Measurements from ENCODE around the gene WFDC1.

GRCh38 chr16:82652306-82652876, 25.6 kb downstream of the CDH13 start:
- PRO-cap, 2 experiments = no peak in any of the 2 experiments

GRCh38 chr16:82655235-82655805, 28.6 kb downstream of the CDH13 start:
- PRO-cap, 2 experiments = peak in 1 of 2 experiments; most common plus-strand start chr16:82655632 (in 1)

DNA sequence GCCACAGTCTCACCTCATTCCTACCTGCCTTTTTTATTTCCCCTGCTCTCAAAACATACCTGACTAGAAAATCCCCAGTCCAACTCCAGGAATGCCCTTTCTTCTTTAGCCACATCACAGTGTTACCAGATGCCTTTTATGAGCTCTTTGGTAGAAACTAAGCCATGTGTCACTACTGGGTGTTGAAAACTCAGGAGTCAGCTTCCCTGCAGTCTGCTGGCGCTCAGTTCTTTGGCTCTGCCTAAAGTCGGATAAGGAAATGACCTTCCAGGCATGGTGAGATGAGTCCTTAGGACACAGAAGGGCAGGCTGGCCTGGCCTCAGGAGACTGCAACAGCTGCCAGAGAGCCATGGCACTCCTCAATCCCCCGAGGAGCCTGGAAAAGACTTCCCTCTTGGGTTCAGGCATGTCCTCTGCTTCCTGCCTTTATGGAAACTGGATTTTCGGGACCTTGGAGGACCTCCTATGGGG, 89.1 kb downstream of the CDH13 start:
- PRO-cap, 2 experiments = no peak in any of the 2 experiments

DNA sequence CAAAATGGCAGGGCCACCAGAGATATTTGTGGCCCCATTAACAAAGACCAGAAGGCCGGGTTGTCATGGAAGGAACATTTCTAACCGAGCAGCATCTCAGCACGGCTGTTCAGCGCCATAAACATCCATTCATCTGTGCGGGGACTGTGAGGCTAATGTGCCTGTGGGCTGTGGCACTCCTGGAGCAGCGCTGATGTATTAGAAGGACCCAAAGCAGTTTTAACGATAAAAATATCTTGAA, 31.7 kb downstream of the SLC38A8 start:
- PRO-cap, 2 experiments = peak in 2 of 2 experiments; most common plus-strand start position 137 of the sequence (in 2)

- PRO-cap, 2 experiments = no peak in any of the 2 experiments
These were observed 32.2 kb upstream of the SLC38A8 start for GRCh38 chr16:84074786-84075297.

DNA sequence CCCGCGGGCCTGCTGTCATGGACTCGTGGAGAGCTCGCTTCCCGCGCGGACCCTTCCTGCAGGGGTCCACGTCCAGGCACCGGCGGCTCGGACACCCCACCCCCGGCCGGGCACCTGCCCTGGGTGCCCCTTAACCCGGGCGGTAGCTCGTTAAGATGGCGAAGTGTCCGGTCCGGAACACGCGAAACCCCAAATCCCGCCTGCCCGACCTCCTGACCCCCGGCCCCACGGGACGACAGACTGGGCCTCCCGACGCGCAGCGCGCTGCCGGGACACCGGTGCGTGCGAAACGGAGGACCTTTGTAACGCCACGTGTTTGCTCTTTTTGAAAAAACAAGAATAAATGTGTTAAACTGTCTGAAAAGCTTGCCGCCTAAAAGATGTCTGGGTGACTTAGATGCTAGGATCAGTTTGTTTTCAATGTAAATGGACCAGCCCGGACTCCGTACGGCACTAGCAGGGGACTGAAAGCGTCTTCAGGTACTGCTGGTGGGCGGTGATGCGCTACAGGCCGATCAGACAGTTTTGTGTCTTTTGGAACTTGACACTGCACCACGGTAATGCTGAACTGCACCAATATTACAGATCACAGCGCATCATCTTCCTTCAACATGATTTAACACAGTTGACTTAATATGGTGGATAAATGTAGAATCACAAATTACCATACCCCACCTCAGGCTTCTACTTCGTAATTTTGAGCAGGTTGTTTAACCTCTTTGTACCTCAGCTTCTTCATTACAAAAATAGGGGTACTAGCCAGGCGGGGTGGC, 637 bp upstream of the MBTPS1 start:
- PRO-cap, 2 experiments = no peak in any of the 2 experiments

GRCh38 chr16:84180206-84181143, 6.4 kb downstream of the TAF1C start:
- PRO-cap, 2 experiments = no peak in any of the 2 experiments

GRCh38 chr16:84184727-84185776, 1.8 kb downstream of the TAF1C start:
- PRO-cap, 2 experiments = no peak in any of the 2 experiments

GRCh38 chr16:84294261-84295139, at the start of gene WFDC1:
Gene WFDC1 (plus strand): TSS chr16:84294878.
- PRO-cap, 2 experiments = no peak in any of the 2 experiments

DNA sequence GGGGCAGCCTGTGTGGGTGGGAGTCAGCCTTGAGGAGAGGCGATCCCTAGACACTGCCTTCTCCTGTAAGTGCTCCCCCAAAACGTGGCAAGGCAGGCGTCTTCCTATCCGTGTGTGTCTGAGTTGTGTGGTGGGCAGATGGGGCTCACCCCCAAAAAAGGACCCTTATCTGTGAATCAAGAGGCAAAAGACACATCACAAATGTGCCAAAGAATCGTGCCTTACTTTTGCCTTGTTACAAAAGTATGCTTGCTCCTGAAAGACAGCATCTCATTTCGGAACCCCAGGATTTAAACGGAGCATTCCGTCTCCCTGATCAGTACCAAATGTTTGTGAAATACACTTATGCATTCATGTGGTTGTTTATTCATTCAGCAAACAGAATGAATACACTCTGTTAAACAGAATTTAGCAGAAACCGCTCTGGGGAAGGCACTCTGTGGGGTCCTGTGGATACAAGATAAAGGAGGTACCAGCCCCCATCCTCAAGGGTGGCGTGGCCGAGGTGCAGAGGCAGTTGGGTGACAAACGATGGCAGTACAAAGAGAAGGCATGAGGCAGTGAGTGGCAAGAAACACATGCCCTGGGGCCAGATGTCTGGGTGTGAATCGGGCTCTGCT, 572 bp downstream of the WFDC1 start:
- PRO-cap, 2 experiments = no peak in any of the 2 experiments

DNA sequence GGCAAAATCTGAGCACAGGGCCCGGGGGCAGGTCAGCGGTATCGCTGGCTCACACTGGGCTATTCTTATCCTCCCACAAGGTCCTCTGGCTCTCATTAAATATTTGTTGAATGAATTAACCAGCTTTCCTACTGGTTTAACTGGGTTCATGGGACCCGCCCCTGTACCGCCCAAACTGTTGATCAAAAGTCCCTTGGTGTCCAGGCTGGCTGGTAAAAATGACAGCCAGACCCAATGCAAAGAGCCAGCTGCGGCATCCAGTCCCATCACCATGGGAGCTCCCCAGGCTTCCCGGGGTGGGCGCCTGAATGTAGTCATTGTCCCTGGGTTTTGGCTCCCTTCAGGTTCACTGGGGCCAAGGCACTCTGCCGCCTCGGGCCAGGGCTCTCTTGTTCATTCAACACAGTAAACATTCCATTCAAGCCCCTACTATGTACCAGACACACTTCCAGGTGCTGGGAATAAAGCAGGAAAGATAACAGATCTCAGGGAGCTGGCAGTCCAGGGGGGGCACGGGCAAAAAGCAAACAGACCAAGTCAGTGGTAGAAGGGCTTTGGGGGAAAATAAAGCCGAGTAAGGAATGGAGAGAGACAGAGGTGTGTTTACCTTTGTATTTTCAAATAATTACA, 11.7 kb upstream of the ATP2C2 start:
- PRO-cap, 2 experiments = no peak in any of the 2 experiments

GRCh38 chr16:84526778-84527914, 22.7 kb upstream of the MEAK7 start:
- PRO-cap, 2 experiments = no peak in any of the 2 experiments

DNA sequence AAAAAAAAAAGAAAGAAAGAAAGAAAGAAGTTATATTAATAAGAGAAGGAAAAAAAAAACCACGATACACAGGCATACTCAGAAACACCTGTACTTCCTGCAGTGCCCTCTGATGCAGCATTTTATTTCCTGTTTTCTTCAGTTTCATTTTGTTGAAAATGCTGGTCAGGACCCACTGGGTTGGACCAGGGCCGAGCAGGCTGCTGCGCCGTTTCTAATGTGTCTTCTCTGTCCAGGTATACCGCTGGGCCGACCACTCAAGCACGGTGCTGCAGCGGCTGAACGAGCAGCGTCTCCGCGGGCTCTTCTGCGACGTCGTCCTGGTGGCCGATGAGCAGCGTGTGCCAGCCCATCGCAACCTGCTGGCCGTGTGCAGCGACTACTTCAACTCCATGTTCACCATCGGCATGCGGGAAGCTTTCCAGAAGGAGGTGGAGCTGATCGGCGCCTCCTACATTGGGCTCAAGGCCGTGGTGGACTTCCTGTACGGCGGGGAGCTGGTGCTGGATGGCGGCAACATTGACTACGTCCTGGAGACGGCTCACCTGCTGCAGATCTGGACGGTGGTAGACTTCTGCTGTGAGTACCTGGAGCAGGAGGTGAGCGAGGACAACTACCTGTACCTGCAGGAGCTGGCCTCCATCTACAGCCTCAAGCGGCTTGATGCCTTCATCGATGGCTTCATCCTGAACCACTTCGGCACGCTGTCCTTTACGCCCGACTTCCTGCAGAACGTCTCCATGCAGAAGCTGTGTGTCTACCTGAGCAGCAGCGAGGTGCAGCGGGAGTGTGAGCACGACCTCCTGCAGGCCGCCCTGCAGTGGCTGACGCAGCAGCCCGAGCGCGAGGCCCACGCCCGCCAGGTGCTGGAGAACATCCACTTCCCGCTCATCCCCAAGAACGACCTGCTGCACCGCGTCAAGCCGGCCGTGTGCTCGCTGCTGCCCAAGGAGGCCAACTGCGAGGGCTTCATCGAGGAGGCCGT, 8.6 kb downstream of the KLHL36 start:
- PRO-cap, 2 experiments = no peak in any of the 2 experiments

- PRO-cap, 2 experiments = no peak in any of the 2 experiments
These were observed 22.4 kb downstream of the CRISPLD2 start for GRCh38 chr16:84841818-84842889.

GRCh38 chr16:85055306-85056373, 28.0 kb downstream of the KIAA0513 start:
- PRO-cap, 2 experiments = no peak in any of the 2 experiments

DNA sequence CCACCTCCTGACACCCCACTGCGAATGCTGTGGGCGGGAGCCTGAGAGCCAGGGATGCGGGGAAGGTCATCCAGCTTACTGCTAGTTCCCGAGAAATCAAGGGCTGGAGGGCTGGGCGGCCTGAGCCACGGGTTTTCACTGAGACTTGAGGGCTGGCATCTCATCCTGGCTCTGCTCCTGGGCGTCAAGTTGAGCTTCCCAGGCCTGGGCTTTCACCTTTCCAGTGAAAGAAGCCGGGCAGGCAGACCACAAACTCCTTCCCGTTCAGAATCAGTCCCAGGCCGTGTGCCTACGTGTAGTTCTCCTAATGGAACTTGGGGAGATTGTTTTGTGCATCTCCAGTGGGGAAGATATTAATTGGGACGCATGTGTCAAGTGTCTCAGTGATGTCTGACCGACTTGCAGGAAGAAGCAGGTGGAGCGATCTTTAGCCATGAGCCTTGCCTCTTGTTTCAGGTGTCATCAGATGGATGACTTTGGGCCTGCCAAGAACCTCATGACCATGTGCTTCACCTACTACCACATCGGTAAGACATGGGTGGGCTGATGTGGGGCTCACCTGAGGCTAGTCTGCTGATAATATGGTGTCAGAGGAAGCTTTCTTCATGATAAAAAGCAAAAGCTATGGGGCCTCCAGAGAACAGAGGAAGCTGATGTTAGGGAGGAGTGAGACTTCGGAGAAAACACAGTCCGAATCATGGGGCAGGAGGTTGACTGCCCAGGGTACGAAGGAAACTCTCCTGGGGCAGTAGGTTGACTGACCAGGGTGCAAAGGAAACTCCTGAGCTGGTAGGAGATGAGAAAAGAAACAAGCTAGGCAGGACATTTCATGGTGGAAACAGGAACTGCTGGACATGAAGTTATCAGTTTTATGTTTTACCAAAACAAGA, 36.6 kb downstream of the CIBAR2 start:
- PRO-cap, 2 experiments = no peak in any of the 2 experiments

GRCh38 chr16:85090496-85091257, 21.6 kb downstream of the CIBAR2 start:
- PRO-cap, 2 experiments = no peak in any of the 2 experiments

DNA sequence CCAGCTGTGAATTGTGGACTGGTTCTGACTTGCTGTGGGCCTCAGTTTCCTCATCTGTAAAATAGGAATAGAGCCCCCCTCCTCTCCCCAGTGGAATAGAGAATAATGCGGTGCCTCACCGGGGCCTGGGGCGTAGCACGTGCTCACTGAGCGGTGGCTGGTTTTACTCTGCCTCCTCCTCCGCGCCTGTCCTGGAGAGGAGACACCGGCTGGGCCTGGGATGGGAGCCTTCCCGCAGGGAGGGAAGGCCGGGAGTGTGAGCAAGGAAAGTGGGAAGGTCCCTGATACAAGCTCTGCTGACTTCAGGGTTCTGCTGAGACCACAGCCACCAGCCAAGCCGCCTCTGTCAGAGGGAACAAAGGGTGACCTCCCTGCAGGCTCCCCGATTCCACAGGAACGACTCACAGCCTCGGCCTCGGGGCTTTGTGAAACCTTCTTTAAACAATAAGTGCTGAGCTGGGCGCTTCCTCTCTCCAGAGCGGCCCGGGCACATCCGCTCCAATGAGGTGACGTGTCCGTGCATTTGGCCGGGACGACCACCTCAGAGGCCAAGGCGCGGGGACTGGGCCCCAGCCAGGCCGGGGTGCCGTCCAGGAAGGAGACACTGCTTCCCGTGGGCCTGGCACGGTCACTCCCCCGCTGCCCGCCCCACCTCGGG, 11.6 kb upstream of the CIBAR2 start:
- PRO-cap, 2 experiments = no peak in any of the 2 experiments

- PRO-cap, 2 experiments = no peak in any of the 2 experiments
These were observed 94.5 kb upstream of the CIBAR2 start for GRCh38 chr16:85206712-85207277.

GRCh38 chr16:85302093-85302767, 190.0 kb upstream of the CIBAR2 start:
- PRO-cap, 2 experiments = no peak in any of the 2 experiments

Measured in Metastatic Liver Carcinoma in the Adrenal Gland (tissue), 2 donors.